ENCODE results near the genes ARR3, NLGN3, NONO, GCNA, CXCR3, ERCC6L, DMRTC1B, FAM236A, PABPC1L2B and CDX4.

- PRO-cap, result no peak
Observed at GRCh38 chrX:70267958-70268480, at the start of gene ARR3. ARR3 (plus strand) TSS chrX:70268334.

DNA sequence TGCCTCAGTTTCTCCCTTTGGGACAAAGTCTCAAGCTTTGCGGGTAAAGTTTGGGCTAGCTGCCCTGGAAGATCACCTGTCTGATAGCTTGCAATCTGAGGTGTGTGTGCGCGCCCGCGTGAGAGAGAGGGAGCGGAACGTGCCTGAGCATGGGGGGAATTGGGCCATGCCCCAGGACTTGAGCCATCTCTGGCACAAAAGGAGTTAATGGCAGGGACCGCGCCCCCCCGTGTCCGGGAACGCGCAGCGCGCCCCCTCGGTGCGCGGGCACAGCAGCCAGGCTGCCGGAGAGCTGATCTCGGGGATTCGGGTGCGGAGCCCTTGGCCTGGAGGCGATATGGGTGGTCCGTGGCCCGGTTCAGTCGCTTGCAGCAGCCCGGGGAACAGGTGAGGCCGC is at the start of gene NLGN3:
NLGN3 (plus strand) TSS at position 264 of the 397 bp plus-strand sequence.
- PRO-cap, result no peak

GRCh38 chrX:71183271-71183754 is 38.7 kb downstream of the NLGN3 start:
- PRO-cap, result no peak

DNA sequence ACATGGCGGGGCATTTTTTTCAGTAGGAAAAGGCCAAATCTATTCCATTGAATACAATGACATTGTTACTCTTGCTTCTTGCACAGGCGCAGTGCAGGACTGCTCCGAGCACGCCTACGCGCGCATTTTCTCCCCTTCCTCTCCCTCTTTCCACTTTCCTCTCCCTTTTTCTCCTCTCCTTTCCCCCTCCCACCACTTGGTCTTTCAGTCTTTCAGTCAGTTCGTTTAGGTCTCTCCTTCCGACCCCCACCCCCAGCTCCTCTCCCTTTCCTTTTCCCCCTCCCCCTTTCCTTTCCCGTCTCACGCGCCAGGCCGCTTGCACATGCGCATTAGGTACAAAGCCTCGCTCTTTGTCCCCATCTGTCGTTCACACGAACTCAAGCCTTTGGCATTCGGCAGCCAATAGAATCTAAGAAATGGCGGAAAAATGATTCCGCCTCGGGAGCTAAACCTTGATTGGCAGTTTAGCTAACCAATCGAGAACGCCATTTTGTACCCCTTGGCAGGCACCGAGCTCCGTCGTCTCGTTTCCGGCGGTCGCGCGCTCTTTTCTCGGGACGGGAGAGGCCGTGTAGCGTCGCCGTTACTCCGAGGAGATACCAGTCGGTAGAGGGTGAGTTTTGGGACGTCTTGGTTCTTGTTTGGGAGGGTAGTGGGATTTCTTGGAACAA is at the start of gene NONO:
NONO (plus strand) TSS at position 527 of the 671 bp plus-strand sequence.
- PRO-cap, result bidirectional peak, plus-strand start at position 527 of the sequence, minus-strand start at position 275 of the sequence

- PRO-cap, result no peak
Observed at GRCh38 chrX:71378191-71379210, 12.3 kb downstream of the TAF1 start.

GRCh38 chrX:71532775-71533005 is 214 bp upstream of the OGT start:
- PRO-cap, result bidirectional peak, plus-strand start at chrX:71533073, minus-strand start at chrX:71532849

- PRO-cap, result no peak
Observed at GRCh38 chrX:71573999-71575039, 3.9 kb upstream of the GCNA start.

GRCh38 chrX:71577754-71578568 is at the start of gene GCNA:
GCNA (plus strand) TSS chrX:71578437.
- PRO-cap, result no peak

- PRO-cap, result no peak
Observed at GRCh38 chrX:71618330-71619010, at the start of gene CXCR3. CXCR3 (minus strand) TSS chrX:71618511.

- PRO-cap, result no peak
Observed at GRCh38 chrX:71636795-71637323, 18.5 kb upstream of the CXCR3 start.

DNA sequence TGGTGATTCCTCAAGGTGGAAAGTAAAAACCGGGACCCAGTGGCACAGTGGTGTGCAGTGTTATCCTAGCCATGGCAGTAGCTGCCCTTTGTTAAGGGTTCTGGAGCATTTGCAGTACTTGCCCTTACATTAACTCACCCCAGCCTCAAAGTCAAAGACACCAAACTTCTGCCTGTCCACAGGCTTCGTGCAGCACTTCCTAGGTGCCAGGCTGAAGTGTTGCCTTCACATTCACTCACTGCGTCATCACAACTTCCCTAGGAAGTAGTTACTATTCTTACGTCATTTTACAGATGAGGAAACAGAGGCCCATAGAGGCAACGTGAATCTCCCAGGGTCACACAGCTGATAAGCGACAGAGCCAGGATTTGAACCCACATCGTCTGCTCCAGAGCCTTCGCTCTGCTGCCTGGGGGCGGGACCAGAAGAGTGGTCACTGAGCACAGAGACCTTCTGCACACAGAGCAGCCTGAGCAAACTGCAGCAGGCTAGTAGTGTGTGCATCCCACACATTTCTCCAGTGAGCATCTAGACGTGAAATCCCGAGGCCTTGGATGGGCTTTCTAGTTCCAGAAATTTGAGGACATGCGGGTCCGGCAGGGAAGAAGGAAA is 73.3 kb upstream of the PIN4 start:
- PRO-cap, result no peak

- PRO-cap, result no peak
Observed at GRCh38 chrX:72238400-72239564, at the start of gene ERCC6L. ERCC6L (minus strand) TSS chrX:72239027.

DNA sequence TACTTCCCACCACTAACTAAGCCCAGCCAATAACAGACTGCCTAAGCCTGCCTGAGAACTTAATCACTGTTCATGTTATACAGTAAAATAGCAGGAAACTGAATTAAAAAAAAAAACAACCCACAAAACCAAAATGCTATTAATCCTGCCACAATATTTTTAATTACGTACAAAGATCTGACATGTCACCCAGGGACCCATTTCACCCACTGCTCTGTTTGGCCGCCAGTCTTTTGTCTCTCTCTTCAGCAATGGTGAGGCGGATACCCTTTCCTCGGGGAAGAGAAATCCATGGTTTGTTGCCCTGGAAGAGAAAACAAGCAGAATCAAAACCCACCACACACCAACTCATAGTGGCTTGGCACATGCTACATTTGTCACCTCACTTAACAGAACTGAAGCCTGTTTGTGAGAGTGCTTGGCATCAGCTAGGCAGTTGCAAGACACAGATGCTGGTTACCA is 4.5 kb downstream of the RPS4X start:
- PRO-cap, result no peak

DNA sequence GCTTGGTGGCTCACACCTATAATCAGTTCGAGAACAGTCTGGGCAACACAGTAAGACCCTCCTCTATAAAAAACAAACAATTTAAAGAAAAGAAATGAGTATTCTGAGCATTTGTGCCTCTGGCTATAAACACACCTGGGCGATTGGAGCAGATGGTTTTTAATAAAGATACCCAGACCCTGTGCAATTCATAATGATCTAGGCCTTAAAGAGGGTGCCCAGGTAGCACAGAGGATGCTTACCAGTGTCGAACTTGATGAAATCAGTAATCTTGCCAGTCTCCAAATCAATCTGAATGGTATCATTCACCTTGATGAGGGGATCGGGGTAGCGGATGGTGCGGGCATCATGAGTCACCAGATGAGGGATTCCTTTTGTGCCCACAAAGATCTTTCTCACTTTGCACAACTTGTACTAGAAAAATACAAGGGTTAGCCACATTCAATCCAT is 3.5 kb downstream of the RPS4X start:
- PRO-cap, result no peak

GRCh38 chrX:72308854-72309411 is 3.2 kb upstream of the CITED1 start:
- PRO-cap, result no peak

GRCh38 chrX:72776635-72776965 is at the start of gene DMRTC1B:
DMRTC1B (plus strand) TSS chrX:72776890.
- PRO-cap, result no peak

DNA sequence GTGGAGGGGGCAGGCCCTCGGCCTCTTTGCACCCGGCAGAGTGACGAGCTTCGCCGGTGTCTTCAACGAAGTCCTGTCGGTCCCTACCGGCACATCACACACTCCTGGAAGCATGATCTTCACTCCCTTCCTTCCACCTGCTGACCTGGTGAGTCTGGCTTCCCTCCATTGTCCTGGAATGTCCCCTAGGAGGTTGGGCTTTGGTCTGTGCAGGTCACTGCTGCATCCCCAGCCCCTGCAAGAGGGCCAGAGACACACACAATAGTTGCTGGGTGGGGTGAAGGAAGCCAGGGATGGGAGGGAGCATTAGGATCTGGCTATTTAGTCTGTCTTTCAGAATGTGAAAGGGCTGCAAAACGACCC is at the start of gene FAM236A:
FAM236A (plus strand) TSS at position 56 of the 363 bp plus-strand sequence.
- PRO-cap, result no peak

GRCh38 chrX:73002712-73003165 is at the start of gene PABPC1L2B:
PABPC1L2B (plus strand) TSS chrX:73002939.
- PRO-cap, result no peak

GRCh38 chrX:73446823-73447304 is at the start of gene CDX4:
CDX4 (plus strand) TSS chrX:73447053.
- PRO-cap, result no peak

- PRO-cap, result no peak
Observed at GRCh38 chrX:73647569-73648216, 84.7 kb downstream of the CHIC1 start.